HCT116 (cell line): ENCODE measurements around the gene CCDC168.

GRCh38 chr13:99978744-99979427 lies 2.7 kb upstream of the ZIC2 start:
- RRBS: no CpG with 5 or more reads among the region's 17 CpGs

DNA sequence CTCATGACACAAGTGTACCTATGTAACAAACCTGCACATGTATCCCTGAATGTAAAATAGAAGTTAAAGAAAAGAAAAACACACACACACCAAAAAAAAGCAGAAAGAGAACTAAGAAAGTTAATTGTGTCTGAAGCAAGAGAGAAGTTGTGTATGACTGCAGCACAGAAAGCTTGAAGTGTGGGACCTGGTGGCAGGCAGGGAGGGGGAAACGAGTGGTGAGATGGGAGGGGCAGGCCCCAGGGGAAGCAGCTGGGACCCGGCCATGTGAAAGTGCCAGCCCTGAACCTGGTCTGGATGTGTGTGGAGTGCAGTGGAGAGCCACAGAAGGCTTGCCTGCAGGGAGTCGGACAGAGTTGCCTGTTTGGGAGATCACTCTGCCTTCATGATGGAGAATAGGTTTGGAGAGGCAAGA lies 199.0 kb downstream of the GGACT start:
- RRBS: no CpG with 5 or more reads among the region's 3 CpGs

GRCh38 chr13:100506174-100506607 lies 82.4 kb downstream of the GGACT start:
- RRBS: no CpG with 5 or more reads among the region's 13 CpGs

DNA sequence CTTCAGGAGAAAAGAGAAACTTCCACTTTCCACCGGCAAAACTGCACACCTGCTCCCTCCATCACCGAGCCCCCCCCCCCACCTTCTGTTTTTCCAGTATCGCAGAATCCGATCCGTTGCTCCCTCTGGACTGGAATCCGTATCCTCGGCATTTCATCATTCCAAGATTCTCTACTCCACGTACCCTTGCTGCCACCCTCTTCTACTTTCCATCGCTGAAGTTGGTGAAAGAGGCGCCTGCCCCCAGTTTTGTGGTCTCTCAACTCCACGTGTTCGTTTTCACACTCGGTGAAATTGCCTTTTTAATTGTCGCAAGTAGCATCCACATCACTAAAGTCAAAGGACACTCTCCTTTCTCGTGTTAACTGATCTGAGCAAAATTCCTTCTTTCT lies 955 bp upstream of the TMTC4 start:
- RRBS: 17% methylated on average over 1 of the region's 15 CpGs

DNA sequence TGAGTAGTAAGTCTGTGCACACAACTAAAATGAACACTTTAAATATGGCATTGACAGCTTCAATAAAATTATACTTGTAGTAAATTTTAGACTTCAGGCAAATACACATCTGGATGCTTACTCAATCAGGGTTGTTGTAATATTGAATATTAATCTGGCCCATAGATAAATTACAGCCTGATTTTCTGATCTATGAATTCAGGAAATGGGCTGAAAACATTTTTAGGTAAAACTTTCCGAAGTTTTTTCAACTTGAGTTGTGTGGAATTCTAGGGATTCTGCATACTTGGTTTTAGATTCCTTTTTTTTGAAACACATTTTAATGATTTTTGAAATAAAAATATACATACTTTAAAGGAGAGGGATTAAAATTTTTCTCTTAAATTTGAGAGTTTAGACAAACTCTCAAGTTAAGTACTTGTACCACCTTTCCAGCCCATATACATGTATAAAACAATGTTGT lies 145.2 kb downstream of the FGF14 start:
- RRBS: no CpG with 5 or more reads among the region's 1 CpG

GRCh38 chr13:102353359-102353696 lies 243.5 kb upstream of the TPP2 start:
- RRBS: no CpG with 5 or more reads among the region's 3 CpGs

GRCh38 chr13:102393963-102394718 lies 202.6 kb upstream of the TPP2 start:
- RRBS: 92% methylated on average over 17 of the region's 59 CpGs

GRCh38 chr13:102758849-102759223 lies at the start of gene CCDC168:
Gene CCDC168 (minus strand): TSS chr13:102759072.
- RRBS: no CpG with 5 or more reads among the region's 2 CpGs

- RRBS: 4% methylated on average over 37 of the region's 79 CpGs
Observed at GRCh38 chr13:102800119-102800873, 1.4 kb downstream of the BIVM start.

GRCh38 chr13:102850004-102850580 lies 4.3 kb downstream of the ERCC5 start:
- RRBS: no CpG with 5 or more reads among the region's 9 CpGs

GRCh38 chr13:102861881-102863182 lies 16.5 kb downstream of the ERCC5 start:
- RRBS: no CpG with 5 or more reads among the region's 31 CpGs

DNA sequence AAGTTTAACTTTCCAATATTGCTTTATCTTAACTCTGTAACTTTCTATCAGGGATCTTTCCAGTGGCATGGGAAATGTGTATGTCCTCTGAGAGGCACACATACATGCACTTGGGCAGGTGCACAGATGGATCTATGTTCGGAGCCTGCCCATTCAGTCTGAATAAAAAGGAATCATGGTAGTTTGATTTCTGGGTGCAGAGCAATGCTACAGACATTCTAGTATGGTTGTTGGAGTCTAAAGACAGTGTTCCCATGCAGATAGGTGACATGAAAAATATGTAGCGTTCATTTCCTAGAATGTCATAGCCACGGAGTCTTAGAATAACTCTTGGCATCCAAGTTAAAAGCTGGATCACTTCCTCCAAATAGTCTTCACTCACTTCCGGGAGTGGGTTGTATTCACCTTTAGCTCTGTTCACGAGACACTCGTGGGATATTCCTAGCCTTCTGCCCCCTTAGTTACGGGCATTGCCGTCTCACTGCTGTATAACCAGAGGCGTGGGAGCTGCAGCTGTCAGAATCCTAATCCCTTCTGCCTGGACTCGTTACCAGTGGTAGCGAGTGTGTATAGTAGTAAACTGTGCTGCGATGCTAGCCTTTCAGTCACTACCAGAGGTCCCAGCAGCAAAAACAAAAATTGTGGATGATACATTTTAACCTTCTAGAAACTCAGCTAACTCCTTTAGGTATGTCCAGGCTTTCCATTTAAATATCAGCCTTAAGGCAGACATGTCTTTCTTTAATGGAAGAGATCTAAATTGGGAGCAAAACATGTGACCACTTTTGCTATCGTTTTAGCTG lies 33.9 kb downstream of the ERCC5 start:
- RRBS: no CpG with 5 or more reads among the region's 13 CpGs

DNA sequence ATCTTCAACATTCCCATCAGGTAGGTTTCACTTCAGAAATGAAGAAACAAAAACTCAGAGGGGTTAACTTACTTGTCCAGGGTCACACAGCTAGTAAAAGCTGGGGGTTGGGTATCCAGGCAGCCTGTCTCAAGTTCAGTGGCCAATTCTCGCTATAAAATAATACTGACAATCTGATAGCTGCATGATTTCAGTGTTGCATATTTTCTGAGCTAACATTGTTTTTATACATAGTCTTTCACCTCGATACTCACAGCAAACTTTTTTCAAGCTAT lies 664.8 kb upstream of the SLC10A2 start:
- RRBS: no CpG with 5 or more reads among the region's 2 CpGs

- RRBS: no CpG with 5 or more reads among the region's 6 CpGs
Observed at GRCh38 chr13:106156414-106157081, 378.9 kb downstream of the EFNB2 start.

- RRBS: no CpG with 5 or more reads among the region's 3 CpGs
Observed at GRCh38 chr13:106213026-106213296, 322.5 kb downstream of the EFNB2 start.

GRCh38 chr13:106350245-106350644 lies 185.2 kb downstream of the EFNB2 start:
- RRBS: no CpG with 5 or more reads among the region's 5 CpGs

- RRBS: 100% methylated on average over 1 of the region's 15 CpGs
Observed at GRCh38 chr13:106417517-106417949, 117.9 kb downstream of the EFNB2 start.

- RRBS: no CpG with 5 or more reads among the region's 12 CpGs
Observed at GRCh38 chr13:106518159-106518588, 17.3 kb downstream of the EFNB2 start.

- RRBS: no CpG with 5 or more reads among the region's 5 CpGs
Observed at GRCh38 chr13:106545873-106546593, 10.6 kb upstream of the EFNB2 start.